Prostate gland (tissue), 2 donors: ENCODE measurements around the genes ZNF556, TLE2 and HMG20B.

GRCh38 chr19:2866670-2867568 is at the start of gene ZNF556:
Gene ZNF556 (plus strand): TSS chr19:2867335.
- PRO-cap = no peak
- RAMPAGE, long total RNA, 2 experiments = start-site peak on the plus strand in 1 of 2 experiments, at chr19:2867335-2867339 at its widest, 19 reads per replicate

GRCh38 chr19:2987019-2987861 is 9.9 kb downstream of the TLE6 start:
- PRO-cap = no peak
- RAMPAGE, long total RNA, 2 experiments = no peak in any of the 2 experiments

DNA sequence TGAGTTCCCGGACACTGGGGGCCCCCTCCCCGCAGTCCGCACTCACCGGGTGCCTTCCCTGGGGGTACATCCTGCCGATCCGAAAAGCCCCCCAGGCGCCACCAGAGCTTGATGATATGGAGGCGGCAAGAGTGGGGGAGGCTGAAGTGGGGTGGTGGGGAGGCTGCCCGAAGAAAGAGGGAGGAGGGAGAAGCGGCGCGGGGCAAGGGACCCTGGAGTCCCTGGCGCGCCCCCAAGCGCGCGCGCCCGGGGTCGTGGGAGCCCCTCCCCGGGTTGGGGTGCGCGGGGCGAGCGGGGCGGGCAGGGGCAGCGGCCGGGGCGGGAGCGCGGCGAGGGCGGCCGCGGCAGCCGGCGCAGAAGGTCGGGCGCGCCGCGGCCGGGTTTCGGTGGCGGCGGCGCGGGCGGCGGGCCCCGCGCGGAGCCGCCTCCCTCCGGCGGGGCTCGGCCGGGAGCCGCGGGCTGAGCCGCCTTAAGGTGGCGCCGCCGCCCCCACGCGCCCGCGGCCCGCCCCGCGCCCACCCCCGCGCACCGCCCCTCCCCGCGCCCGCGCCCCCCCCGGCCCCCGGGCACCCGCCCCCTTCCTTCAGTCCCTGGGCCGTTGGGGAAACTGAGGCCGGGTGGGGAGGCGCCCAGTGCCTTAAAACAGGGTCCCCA is at the start of gene TLE2:
Gene TLE2, minus strand, starts transcription at position 446 of the 654 bp plus-strand sequence.
- PRO-cap = unidirectional peak, minus-strand start at position 420 of the sequence
- RAMPAGE, long total RNA, 2 experiments = start-site peak on the minus strand in 2 of 2 experiments, centred at positions 105 to 250 of the sequence, 9 to 14 reads per replicate

DNA sequence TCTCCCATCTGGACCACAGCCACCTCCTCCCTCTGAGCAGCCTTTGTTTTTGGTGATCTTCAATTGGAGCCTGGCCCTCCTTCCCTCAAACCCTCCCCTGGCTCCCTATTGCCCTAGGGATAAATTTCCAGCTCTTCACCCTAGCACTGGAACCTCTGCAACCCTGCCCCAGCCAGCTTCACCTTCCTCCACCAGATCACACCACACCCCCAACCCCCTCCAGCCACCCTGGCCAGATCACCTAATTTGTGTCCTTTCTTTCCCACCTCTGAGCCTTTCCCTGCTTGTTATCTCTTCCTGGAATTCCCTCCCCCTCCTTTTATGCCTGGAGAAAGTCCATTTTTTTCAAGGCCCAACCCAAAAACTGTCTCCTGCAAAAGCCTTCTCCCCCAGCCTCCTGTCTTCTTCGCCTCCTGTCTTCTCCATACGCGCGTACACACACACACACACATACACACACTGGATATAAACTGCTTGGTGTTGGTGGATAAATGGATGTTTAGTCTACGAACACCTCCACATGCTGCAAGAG is 5.2 kb upstream of the TLE2 start:
- PRO-cap = no peak
- RAMPAGE, long total RNA, 2 experiments = no peak in any of the 2 experiments

DNA sequence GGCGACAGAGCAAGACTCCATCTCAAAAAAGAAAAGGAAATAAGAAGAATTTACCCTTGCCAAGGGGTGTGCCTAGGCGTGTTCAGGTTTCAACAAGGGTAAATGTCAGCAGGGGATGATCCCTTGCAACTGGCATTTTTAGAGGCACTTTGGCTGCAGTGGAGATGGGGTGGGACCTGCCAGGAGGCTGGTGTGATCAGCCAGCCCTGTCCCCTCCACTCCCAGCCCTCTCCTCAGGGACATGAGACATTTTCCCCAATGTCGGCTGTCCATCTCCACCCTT is 11.4 kb downstream of the TLE5 start:
- PRO-cap = unidirectional peak, plus-strand start at position 147 of the sequence
- RAMPAGE, long total RNA, 2 experiments = no peak in any of the 2 experiments

DNA sequence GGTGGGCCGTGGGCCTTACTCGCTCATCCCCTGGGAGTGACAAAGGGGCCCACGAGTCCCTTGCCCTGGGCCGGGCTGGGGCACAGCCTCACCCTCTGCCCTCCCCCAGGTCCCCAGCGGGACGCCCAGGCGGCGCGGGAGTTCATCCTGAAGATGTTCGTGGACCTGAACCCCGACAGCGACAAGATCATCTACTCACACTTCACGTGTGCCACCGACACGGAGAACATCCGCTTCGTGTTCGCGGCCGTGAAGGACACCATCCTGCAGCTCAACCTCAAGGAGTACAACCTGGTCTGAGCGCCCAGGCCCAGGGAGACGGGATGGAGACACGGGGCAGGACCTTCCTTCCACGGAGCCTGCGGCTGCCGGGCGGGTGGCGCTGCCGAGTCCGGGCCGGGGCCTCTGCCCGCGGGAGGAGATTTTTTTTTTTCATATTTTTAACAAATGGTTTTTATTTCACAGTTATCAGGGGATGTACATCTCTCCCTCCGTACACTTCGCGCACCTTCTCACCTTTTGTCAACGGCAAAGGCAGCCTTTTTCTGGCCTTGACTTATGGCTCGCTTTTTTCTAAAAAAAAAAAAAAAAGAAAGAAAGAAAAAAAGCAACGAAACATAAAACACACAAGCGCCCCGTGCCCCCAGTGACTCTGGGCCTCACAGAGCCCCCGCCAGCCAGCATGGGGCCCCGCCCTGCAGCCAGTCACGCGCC is 14.8 kb upstream of the GNA15 start:
- PRO-cap = no peak
- RAMPAGE, long total RNA, 2 experiments = start-site peak on the plus strand in 1 of 2 experiments, centred at positions 177 to 434 of the sequence, 18 to 20 reads per replicate

DNA sequence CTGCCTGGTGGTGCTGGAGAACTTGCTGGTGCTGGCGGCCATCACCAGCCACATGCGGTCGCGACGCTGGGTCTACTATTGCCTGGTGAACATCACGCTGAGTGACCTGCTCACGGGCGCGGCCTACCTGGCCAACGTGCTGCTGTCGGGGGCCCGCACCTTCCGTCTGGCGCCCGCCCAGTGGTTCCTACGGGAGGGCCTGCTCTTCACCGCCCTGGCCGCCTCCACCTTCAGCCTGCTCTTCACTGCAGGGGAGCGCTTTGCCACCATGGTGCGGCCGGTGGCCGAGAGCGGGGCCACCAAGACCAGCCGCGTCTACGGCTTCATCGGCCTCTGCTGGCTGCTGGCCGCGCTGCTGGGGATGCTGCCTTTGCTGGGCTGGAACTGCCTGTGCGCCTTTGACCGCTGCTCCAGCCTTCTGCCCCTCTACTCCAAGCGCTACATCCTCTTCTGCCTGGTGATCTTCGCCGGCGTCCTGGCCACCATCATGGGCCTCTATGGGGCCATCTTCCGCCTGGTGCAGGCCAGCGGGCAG is 461 bp downstream of the S1PR4 start:
- PRO-cap = no peak
- RAMPAGE, long total RNA, 2 experiments = no peak in any of the 2 experiments

DNA sequence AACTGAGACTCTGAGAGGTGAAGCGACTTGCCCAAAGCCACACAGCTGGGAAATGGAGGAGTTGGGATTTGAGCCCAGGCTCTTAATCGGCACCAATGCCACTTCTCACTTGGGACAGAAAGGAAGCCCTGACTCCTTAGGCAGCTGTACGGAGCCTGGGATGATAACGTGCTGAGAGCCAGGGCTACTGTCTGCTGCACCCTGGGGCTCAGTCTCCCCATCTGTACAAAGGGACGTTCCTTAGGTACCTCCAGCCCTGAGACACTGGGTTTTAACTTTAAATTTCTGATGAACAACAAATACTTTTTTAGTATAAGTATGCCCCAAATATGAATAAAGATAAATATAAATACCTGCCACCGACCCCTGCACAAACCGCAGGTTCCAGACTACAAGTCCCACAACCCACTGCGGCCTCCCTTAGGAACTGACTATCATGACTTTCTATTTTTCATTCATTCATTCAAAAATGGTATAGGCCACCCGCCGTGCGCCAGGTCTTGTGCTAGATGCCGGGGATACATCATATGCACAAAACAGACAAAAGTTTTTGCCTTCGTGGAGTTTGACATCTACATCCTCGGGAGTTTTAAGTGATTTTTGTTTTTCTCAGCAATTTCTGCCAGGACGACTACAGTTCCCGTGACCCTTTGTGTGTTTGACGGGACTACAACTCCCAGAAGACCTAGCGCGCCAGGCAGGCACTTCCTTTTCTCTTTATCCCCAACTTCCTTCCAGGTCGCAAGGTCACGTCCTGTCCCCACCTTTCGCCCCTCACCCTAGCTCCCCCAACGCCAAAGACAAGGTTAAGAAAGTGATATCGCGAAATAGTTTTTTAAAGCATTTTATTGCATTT is 644 bp upstream of the NCLN start:
- PRO-cap = no peak
- RAMPAGE, long total RNA, 2 experiments = no peak in any of the 2 experiments

DNA sequence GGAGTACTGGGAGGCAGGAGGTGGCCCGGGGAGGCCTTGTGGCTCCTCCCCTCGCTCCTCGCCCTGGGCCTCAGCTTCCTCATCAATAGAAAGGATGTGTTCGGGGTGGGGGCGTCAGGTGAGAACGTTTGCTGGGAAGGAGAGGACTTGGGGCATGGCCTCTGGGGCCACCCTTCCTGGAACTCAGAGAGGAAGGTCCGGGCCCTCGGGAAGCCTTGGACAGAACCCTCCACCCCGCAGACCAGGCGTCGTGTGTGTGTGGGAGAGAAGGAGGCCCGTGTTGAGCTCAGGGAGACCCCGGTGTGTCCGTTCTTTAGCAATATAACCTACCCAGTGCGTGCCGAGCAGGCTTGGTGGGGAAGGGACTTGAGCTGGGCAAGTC is 15.8 kb upstream of the CELF5 start:
- PRO-cap = no peak
- RAMPAGE, long total RNA, 2 experiments = no peak in any of the 2 experiments

- PRO-cap = no peak
- RAMPAGE, long total RNA, 2 experiments = no peak in any of the 2 experiments
Measured at GRCh38 chr19:3335265-3336317, 30.8 kb upstream of the NFIC start.

DNA sequence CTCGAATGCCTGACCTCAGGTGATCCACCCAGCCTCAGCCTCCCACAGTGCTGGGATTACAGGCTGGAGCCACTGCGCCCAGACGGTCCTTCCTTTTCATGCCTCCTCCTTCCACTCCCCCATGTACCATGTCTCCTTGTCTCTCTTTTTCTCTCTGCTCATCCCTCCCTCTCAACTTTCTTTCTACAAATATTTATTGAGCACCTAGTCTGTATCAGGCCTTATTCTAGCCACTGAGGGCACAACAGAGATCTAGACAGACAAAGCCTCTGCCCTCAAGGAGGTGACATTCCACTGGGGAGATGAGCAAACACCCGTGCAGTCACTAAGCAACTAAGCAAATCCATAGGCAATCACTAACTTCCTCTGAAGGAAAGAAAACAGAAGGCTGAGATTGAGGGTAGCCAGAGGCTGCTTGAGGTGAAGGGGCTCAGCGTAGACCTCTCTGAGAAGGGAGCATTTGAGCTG is 35.9 kb downstream of the NFIC start:
- PRO-cap = no peak
- RAMPAGE, long total RNA, 2 experiments = no peak in any of the 2 experiments

DNA sequence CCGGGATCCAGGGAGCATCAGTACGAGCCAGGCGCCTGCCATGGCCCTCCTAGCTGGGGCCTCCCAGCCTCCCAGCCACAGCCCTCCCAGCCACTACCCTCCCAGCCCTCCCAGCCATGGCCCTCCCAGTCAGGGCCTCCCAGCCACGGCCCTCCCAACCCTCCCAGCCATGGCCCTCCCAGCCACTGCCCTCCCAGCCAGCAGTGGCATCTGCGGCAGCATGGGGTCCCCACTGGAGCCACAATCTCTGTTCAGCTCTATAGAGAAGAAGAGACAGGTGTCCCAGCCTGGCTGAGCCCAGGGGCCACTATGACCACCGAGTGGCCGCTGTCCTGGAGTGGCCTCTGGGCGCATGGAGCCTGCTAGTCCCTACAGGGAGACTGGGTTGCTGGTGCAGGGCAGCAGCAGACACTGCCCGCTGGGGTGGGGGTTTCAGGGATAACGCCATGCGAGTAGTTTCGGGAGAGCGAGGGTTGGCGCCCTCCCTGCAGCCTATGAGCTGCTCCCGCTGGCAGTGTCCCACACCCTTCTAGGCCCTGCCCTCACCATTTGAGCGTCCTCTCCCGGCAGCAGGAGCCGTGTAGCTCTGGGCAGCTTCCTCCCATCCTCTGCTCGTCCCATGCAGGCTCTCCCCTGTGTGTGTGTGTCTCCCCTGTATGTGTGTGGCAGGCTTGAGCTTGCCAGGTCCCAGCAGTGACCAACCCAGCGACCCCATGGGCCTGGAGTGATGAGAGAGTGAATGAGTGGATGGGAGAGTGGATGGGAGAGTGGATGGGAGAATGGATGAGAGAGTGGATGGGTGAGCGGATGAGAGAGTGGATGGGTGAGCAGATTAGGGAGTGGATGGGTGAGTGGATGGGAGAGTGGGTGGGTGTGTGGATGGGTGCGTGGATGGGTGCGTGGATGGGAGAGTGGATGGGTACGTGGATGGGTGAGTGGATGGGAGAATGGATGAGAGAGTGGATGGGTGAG is 10.8 kb upstream of the TEKTIP1 start:
- PRO-cap = no peak
- RAMPAGE, long total RNA, 2 experiments = no peak in any of the 2 experiments

DNA sequence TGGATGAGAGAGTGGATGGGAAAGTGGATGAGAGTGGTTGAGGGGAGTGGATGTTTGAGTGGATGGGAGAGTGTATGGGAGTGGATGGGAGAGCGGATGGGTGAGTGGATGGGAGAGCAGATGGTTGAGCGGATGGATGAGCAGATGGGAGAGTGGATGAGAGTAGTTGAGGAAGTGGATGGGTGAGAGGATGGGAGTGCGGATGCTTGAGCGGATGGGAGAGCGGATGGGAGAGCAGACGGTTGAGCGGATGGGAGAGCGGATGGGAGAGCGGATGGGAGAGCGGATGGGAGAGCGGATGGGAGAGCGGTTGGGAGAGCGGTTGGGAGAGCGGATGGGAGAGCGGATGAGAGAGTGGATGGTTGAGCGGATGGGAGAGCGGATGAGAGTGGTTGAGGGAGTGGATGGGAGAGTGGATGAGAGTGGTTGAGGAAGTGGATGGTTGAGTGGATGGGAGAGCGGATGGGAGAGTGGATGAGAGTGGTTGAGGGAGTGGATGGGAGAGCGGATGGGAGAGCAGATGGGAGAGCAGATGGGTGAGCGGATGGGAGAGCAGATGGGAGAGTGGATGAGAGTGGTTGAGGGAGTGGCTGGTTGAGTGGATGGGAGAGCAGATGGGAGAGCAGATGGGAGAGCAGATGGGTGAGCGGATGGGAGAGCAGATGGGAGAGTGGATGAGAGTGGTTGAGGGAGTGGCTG is 10.0 kb upstream of the TEKTIP1 start:
- PRO-cap = no peak
- RAMPAGE, long total RNA, 2 experiments = no peak in any of the 2 experiments

DNA sequence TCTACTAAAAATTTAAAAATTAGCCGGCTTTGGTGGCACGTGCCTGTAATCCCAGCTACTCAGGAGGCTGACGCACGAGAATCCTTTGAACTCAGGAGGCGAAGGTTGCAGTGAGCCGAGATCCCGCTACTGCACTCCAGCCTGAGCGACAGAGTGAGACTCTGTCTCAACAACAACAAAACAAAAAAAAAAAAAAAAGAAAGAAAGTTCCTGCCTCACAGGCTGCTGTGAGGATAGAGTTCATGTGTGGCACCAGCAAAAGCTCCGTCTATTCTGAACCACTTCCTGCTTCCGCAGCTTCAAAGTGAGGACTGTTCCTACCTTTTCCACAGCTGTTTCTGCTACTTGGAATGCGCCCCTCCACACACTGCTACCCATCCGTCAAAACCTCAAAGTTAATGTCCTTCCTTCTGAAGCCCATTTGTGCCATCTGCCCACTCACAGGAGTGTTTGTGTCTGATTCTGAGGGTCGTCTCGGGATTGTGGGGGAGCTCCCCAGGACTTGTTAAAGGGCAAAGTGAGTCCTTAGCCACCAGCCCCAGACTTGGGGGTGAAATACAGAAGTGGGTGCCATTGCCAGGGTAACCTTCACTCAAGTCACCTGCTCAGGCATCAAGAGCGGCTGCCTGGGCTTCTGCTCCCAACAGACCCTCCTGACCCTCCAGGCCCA is 3.0 kb downstream of the MFSD12 start:
- PRO-cap = no peak
- RAMPAGE, long total RNA, 2 experiments = no peak in any of the 2 experiments

- PRO-cap = bidirectional peak, plus-strand start at chr19:3572964, minus-strand start at chr19:3572612
- RAMPAGE, long total RNA, 2 experiments = start-site peak on the plus strand in 1 of 2 experiments, at chr19:3572991-3572998 at its widest, 14 reads per replicate; start-site peak on the minus strand in 1 of 2 experiments, at chr19:3572612-3572657 at its widest, 7 reads per replicate
Measured at GRCh38 chr19:3572353-3573450, at the start of gene HMG20B. Gene HMG20B (plus strand): TSS chr19:3572944.

DNA sequence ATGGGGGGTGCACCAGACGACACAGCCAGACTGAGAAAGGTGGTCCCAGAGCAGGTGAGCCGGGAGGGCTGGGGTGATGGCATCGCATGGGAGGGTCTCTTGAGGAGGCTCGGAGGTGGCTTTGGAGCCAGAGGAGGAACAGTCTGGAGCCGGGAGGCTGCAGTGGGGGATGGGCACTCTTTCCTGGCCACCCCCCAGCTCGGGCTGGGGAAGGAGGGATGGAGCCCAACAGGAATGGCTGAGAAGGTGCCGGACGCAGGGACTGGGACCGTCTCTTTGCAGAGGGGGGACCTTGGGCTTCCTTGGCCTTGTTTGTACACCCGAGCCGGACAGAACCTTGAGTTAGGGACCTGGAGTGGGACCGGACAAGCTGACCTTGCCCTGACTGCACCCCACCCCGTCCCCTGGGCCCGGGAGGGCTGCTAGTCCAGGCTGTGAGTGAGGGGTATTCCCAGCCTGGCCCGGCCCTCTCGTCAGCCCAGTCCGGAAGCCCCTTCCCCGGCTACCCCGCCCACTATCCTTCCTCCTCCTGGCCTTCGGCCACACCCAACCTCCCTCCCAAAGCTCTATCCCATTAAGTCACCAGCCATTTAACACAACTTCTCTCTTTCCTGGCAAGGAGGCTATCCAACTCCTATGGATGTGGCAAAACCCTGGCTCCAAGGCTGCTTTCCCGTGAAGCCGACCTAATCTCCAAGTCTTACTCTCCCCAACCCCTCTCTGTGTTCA is 845 bp upstream of the TBXA2R start:
- PRO-cap = unidirectional peak, minus-strand start at position 402 of the sequence
- RAMPAGE, long total RNA, 2 experiments = no peak in any of the 2 experiments

DNA sequence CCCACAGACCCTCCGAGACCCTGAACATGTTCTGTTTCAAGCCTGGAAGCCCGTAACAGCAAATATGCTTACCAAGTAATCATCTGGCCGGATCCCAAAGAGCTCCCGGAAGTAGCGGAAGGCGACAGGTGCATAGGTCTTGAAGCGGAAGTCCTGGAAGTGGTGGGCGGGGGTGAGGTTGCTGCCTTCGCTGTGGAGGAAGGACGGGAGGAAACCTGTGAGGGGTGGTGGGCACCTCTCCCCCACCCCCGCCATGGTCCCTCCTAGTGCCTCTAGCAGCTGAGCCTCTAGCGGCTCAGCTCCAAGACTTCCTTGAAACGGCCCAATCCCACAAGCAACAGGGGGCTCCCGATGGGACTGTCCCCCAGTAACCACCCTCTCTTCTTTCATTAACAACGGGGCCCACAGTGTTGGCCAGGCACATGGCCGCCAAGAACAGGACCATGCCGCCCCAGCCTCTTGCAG is 34.3 kb upstream of the CACTIN start:
- PRO-cap = no peak
- RAMPAGE, long total RNA, 2 experiments = no peak in any of the 2 experiments

DNA sequence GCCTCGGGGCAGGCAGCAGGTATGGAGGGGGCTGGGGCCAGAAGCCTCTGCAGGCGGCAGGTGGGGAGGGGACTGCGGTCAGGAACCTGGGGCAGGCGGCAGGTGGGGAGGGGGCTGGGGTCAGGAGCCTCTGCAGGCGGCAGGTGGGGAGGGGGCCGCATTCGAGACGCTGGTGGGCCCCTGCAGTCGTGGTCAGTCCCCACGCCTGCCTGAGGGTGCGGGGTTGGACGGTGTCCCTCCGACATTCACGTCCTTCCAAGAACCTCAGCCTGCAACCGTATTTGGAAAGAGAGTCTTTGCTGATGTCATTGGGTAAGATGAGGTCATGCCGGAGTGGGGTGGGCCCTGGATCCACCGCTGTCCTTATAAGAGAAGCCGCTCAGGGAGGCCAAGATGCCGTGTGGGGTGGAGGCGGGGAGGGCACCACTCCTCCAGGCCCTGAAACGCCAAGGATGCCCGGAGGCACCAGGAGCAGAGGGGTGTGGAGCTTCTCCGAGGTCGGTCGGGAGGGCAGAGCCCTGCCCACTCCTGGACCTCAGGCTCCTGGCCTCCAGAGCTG is 30.2 kb downstream of the PIP5K1C start:
- PRO-cap = bidirectional peak, plus-strand start at position 396 of the sequence, minus-strand start at position 256 of the sequence
- RAMPAGE, long total RNA, 2 experiments = no peak in any of the 2 experiments

DNA sequence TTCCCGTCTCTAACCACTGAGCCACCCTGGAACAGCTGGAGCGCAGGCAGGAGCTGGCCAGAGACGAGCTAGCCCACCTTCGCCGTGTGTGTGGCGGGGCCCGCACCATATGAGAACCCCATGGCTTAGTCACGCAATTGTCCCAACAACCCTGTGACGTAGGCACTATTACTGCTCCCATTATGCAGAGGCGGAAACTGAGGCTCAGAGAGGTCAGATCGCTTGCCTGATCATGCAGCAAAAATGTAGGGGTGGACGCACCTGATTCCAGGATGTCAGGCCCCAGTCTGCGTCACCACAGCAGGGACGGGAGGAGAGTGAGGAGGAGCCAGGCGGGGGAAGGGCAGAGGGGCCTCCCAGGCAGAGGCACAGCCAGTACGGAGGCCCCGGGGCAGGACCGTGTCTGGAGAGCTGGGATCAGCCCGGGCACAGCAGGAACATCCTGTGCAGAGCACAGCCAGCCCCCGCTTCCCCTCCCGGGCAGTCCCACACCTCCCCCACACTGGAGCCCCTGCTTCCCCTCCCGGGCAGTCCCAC is 16.8 kb downstream of the PIP5K1C start:
- PRO-cap = bidirectional peak, plus-strand start at position 369 of the sequence, minus-strand start at position 245 of the sequence
- RAMPAGE, long total RNA, 2 experiments = no peak in any of the 2 experiments

- PRO-cap = no peak
- RAMPAGE, long total RNA, 2 experiments = no peak in any of the 2 experiments
Measured at GRCh38 chr19:3688267-3689150, 11.8 kb downstream of the PIP5K1C start.